Heart right ventricle (tissue), 2 donors: ENCODE measurements around the gene MAPK1IP1L.

DNA sequence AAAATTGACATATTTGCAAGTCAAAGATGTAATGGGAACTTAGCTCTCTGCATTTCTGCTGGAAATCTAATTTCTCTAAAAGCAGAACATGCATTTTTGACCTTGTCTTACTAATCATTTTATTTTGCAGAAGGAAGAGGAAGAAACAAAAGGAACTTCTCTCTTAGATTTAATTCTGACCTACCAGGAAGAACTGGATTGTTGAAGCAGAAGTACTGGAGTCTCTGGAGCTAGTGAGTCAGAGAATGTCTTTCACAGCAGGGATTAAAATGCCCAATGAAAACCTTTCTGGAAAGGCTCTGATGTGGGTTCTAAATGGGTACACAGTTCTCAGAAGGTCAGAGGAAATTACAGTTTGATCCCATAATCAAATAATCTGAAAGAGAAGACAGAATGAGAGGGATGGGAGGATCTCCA, 70.8 kb upstream of the GNG2 start:
- PRO-cap, 2 experiments: no peak in any of the 2 experiments

GRCh38 chr14:52069139-52069300, 161 bp upstream of the NID2 start:
- PRO-cap, 2 experiments: peak in 2 of 2 experiments; most common plus-strand start chr14:52069215 (in 1)

- PRO-cap, 2 experiments: peak in 1 of 2 experiments; most common plus-strand start chr14:52069442 (in 1)
Observed at GRCh38 chr14:52069325-52070066, 637 bp upstream of the NID2 start.

DNA sequence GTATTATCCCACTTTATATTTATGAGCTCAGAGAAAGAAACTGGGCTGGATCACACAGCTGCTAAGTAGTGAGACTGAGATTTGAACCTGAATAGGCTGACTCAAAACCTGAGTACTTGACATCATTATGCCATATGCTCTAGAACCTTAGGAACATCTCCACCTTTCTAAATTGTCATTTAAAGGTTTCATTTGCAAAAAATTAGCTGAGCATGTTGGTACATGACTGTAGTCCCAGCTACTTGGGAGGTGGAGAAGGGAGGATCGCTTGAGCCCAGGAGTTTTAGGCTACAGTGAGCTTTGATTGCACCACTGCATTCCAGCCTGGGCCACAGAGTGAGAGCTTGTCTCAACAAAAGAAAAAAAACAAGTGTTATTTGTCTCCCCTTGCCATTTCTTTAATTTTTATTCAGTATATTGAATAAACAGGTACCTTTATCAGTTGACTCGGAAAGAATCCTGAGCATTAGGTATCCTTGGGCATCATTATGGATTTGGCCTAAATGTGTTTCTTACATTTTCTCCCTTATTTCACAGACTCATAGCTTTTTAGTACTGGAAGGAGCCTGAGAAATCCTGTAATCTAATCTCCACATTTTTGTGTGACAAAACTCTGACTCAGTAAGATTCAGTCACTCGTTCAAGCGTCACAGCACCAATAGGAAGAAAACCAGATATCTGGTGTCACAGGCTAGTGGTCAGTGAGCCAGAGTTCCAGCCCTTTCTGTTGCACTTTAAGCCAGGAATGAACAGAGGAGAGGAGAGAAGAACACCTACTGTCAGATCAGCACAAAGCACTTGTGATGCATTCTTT, 11.7 kb upstream of the NID2 start:
- PRO-cap, 2 experiments: no peak in any of the 2 experiments

DNA sequence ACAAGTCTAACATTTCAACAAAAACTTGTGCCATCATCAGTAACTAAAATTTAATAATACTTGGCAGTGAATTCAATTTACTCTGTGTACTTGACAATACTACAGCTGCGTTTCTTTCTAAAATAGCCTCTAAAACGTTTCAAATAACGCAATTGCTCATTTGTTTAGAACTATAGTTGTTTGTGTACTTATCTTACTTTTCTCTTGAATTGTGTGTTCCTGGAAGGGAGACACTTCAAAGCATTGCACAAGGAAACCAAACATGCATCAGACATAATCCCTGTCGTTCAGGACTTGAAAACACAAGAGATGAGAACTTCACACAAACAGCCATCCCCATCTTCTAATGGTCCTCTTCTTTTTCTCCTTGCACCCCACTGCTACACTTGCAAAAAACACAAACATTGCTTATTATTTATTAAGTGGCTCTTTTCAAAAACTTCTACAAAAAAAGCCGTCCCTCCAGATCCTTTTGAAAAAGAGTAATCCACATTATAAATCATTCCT, 38.5 kb downstream of the PTGER2 start:
- PRO-cap, 2 experiments: no peak in any of the 2 experiments

GRCh38 chr14:52399575-52400247, 85.6 kb downstream of the PTGER2 start:
- PRO-cap, 2 experiments: no peak in any of the 2 experiments

- PRO-cap, 2 experiments: no peak in any of the 2 experiments
Observed at GRCh38 chr14:52641618-52642290, 53.6 kb downstream of the ERO1A start.

GRCh38 chr14:52769926-52770325, 21.5 kb downstream of the GNPNAT1 start:
- PRO-cap, 2 experiments: peak in 1 of 2 experiments; most common plus-strand start chr14:52770124 (in 1); most common minus-strand start chr14:52770020 (in 1)

GRCh38 chr14:52790407-52790827, 990 bp downstream of the GNPNAT1 start:
- PRO-cap, 2 experiments: no peak in any of the 2 experiments

DNA sequence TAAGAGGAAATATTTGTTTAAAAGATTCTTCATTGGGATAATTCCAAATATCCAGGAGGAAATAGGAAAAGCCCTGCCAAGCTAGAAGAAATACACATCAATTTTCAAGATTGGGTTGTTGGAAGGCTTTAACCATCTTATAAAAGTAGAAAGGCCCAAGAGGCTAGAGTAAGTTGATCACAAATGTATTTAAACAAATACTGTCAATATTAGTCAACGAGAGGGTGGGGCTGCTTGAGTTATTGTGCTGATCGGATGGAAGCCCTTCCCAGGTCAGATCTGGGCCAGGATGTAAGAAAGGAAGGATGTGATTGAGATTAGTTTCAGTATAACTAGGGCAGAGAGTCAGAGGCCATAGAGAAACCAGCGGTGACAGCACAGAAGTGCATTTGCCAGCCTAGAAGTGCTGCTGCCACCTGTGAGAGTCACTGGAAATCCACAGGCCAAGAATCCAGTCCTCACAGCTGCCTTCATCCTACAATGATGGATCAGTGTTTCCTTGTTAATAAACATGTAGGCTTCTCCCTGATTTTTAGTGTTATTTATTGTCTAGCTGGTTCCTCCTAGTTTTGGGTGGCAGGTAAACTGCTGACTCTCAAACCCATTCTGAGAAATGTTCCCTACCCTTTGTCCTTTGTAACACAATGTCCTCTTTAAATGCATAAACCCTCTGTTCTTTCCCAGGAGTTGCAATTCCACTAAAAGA, 9.8 kb upstream of the FERMT2 start:
- PRO-cap, 2 experiments: peak in 2 of 2 experiments; most common plus-strand start position 357 of the sequence (in 2)

GRCh38 chr14:53126809-53127101, 26.4 kb downstream of the DDHD1 start:
- PRO-cap, 2 experiments: no peak in any of the 2 experiments

- PRO-cap, 2 experiments: no peak in any of the 2 experiments
Observed at GRCh38 chr14:53355528-53356206, 202.5 kb upstream of the DDHD1 start.

GRCh38 chr14:53670812-53671156, 285.8 kb downstream of the BMP4 start:
- PRO-cap, 2 experiments: no peak in any of the 2 experiments

DNA sequence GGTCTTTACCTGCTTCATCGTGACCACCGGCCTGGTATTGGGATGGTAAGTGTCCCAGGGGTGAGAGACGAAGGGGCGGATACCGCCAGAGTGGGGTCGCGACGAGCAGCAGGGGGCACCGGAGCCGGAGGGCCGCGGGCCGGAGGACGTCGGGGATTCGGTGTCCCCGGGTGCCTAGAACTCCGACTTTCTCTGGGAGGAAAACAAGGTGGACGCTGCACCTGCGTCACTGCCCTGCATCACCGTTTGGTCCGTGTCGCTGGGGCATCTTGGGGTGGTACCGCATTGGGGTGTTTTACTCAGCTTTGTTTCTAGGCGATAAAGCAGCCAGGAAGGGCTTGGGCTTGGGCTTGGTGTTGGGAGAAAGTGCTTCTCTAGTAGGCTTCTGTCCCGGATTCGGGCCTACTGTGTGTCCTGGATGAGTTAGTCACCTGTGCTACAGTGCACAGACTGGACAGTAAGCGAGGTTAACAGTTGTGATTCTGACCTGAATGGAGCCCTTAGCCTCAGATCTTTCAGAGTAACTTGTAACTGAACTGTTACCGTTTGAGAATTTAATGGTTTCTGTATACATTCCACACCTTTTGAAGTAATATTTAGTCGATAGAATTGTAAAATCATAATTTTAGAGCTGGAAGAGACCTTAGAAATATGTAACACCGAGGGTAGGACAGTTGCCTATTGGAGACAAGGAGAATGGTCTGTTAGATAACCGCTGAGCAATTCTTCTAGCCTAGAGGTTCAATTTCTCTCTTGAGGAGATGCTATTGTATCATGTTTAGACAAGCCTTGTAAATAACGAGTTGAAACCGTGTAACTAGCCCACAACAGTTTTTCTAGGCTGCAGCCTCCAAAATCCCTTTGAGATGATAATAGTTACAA, 554 bp downstream of the CGRRF1 start:
- PRO-cap, 2 experiments: no peak in any of the 2 experiments

- PRO-cap, 2 experiments: no peak in any of the 2 experiments
Observed at GRCh38 chr14:54556493-54557064, 10.3 kb upstream of the SAMD4A start.

- PRO-cap, 2 experiments: no peak in any of the 2 experiments
Observed at GRCh38 chr14:54602759-54603377, 35.9 kb downstream of the SAMD4A start.

GRCh38 chr14:54653626-54654561, 87.0 kb downstream of the SAMD4A start:
- PRO-cap, 2 experiments: peak in 1 of 2 experiments; most common minus-strand start chr14:54654087 (in 1)

DNA sequence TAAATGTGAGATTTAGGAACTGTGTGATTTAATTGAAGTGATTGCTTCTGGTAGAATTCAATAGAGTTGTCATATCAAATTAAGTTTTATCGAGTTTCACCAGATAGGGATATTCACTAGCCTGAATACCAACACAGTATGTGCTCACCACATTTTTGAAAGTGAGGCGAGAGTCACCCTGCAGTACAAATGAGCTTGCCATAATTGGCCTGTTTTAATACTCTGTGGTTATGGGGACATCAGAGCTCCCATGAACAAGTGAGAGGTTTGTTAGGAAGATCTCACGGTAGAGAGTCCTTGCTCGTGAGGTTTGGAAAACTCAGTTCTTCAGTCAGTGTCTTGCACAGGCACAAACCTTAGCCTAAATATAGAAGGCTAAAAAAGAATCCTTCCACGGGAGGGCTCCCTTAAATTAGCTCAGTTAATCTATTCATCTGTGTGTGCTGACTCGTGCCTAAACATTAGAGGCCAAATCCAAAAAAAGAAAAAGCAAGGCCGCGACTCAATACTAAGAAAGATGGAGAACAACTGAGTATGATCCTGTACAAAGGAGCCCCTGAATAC, 108.7 kb downstream of the SAMD4A start:
- PRO-cap, 2 experiments: peak in 1 of 2 experiments; most common minus-strand start position 288 of the sequence (in 1)

DNA sequence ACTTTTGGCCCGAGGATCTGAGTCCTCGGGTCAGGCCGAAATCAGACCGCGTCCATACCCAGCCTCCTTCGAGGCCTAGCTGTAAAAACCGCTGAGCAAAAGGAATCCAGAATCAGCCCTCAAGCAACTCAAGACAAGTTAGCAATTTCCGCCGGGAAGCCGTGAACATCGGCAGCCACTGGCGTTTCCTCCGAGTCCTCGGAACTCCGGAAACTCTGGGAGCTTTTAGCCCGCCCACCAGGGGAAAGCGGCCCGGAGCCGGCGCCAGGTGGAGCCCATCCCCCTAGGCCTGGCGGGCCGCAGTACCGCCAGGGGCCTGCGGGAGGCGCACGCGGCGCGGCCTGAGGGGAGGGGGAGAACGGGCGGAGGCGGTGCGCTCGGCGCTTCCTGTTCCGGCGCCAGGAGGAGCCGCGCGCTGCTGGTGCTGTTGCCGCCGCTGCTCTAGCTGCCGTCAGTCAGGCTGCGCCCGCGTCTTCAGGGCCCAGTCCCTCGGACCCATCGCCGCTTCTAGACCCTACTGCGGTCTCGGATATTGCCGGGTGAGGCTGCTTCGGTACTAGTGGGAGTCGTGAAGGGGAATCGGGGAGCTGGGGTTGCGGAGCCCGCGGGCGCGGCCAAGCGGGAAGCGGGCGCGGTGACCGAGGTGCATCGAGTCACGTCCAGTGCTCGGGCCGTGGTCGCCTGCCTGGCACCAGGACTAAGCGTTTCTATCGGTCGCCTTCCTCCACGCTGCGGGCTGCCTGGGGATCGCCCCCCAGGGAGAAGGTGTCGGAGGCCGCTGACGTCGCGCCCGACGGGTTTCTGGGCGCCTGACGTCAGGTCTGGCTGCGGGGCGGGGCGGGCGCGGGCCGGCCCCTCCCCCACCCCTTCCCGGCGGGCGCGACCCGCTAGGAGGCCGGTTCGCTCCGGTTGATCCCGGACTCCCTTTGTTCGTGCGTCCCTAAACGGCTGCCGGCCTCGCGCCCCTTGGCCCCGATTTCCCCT, at the start of gene MAPK1IP1L:
Gene MAPK1IP1L, plus strand, starts transcription at position 383 of the 984 bp plus-strand sequence.
- PRO-cap, 2 experiments: peak in 2 of 2 experiments; most common plus-strand start position 401 of the sequence (in 2); most common minus-strand start position 811 of the sequence (in 2)

DNA sequence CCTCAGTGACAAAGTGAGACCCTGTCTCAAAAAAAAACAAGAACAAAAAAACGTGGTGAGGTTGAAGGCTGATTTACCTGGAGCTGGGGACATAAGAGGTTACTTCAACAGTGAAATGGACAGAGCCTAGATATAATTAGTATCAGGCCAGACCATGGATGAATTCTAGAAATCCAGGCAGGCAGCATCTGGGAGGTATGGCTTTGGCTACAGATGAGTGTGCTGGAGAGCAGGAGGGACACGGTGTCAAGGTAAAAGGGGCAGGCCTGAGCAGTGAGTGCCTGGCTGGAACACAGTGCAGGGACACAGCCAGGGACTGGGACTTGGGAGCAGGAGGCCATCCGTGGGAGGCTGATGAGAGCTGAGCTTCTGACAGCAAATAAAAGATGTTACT, 13.7 kb upstream of the LGALS3 start:
- PRO-cap, 2 experiments: no peak in any of the 2 experiments